HepG2 (cell line): ENCODE results near the genes CRTC2 and JTB.

GRCh38 chr1:153805233-153805816, 30.1 kb downstream of the SLC27A3 start:
- RRBS, 2 experiments: no CpG with 5 or more reads among the region's 5 CpGs
CAGE:
- cytosol, long polyA minus RNA: no peak
- cytosol, long polyA plus RNA: no peak
- long polyA plus RNA: no peak
- nucleus, long polyA minus RNA: no peak
- nucleus, long polyA plus RNA: no peak

GRCh38 chr1:153805817-153806072, 30.5 kb downstream of the SLC27A3 start:
- RRBS, 2 experiments: no CpG with 5 or more reads among the region's 2 CpGs
CAGE:
- cytosol, long polyA minus RNA: no peak
- cytosol, long polyA plus RNA: no peak
- long polyA plus RNA: no peak
- nucleus, long polyA minus RNA: no peak
- nucleus, long polyA plus RNA: no peak

GRCh38 chr1:153807807-153808318, 32.7 kb downstream of the SLC27A3 start:
- RRBS, 2 experiments: no CpG with 5 or more reads among the region's 4 CpGs
CAGE:
- cytosol, long polyA minus RNA: no peak
- cytosol, long polyA plus RNA: no peak
- long polyA plus RNA: start-site peak on the minus strand at chr1:153807976-153808208, 15 and 20 reads in 2 replicates
- nucleus, long polyA minus RNA: no peak
- nucleus, long polyA plus RNA: no peak

GRCh38 chr1:153852188-153852619, 70.6 kb downstream of the GATAD2B start:
- RRBS, 2 experiments: no CpG with 5 or more reads among the region's 5 CpGs
CAGE:
- cytosol, long polyA minus RNA: no peak
- cytosol, long polyA plus RNA: no peak
- long polyA plus RNA: no peak
- nucleus, long polyA minus RNA: no peak
- nucleus, long polyA plus RNA: no peak

- RRBS, 2 experiments: no CpG with 5 or more reads among the region's 4 CpGs
CAGE:
- cytosol, long polyA minus RNA: no peak
- cytosol, long polyA plus RNA: no peak
- long polyA plus RNA: no peak
- nucleus, long polyA minus RNA: no peak
- nucleus, long polyA plus RNA: no peak
Observed at GRCh38 chr1:153902463-153902888, 20.3 kb downstream of the GATAD2B start.

DNA sequence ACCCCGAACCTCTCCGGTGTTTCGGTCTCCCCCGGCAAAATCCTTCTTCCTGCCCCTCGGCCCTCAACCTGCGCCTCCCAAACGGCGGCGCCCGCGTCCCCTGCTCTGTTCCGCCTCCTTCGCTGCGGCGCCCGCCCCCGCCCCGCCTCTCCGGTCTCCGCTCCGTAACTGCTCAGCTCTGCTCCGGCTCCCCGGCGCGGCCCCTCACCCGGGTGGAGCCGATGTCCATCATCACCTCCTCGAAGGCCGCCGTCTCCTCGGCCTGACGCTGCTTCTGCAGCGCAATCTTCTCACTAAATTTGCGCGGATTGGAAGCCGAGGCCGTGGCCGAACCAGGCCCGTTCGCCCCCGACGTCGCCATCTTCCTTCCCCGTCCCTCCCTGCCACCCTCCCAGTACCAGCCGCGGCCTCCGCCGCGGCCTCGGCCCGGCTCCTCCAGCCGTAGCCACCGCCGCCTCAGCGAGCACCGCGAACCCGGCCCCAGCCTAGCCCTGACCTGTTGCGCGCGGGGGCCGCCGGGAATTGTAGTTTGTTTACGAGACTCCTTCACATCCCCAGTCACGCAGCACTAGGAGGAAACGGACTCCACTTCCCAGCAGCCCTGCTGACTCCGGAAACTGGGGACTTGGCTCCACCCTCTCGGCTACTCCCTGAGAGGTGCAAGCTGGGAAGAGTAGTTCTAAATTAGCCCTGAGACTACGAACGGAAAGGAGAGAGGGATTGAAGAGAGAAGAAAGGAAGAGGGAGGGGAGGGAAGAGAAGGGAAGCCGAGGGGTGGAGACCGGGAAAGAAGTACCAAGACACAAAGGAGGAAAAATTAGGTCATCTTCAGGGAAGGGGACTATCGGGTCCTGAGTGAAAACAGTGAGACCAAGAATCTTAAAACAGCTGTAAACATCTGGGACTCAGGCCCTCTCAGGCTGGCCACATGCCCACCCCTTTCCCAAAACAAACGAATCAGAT, at the start of gene CRTC2:
CRTC2 (minus strand) TSS at position 476 of the 963 bp plus-strand sequence.
- RRBS, 2 experiments: 1 to 2% methylated on average over 25 of the region's 74 CpGs
CAGE:
- cytosol, long polyA minus RNA: no peak
- cytosol, long polyA plus RNA: no peak
- long polyA plus RNA: start-site peak on the minus strand centred at position 463 of the sequence, 96 bp wide, 97 and 72 reads in 2 replicates
- nucleus, long polyA minus RNA: no peak
- nucleus, long polyA plus RNA: no peak

- RRBS, 2 experiments: 0% methylated on average over 6 of the region's 50 CpGs; no CpG with 5 or more reads in 1 of the 2 experiments
CAGE:
- cytosol, long polyA minus RNA: start-site peak on the minus strand at chr1:153977623-153977659, 396 reads
- cytosol, long polyA plus RNA: start-site peak on the minus strand at chr1:153977624-153977677, 392 and 530 reads in 2 replicates
- long polyA plus RNA: start-site peak on the minus strand at chr1:153977609-153977703, 457 and 867 reads in 2 replicates
- nucleus, long polyA minus RNA: no peak
- nucleus, long polyA plus RNA: start-site peak on the minus strand at chr1:153977624-153977682, 255 and 363 reads in 2 replicates
Observed at GRCh38 chr1:153977545-153978229, at the start of gene JTB. TSS of gene JTB (minus strand) at chr1:153977674.

DNA sequence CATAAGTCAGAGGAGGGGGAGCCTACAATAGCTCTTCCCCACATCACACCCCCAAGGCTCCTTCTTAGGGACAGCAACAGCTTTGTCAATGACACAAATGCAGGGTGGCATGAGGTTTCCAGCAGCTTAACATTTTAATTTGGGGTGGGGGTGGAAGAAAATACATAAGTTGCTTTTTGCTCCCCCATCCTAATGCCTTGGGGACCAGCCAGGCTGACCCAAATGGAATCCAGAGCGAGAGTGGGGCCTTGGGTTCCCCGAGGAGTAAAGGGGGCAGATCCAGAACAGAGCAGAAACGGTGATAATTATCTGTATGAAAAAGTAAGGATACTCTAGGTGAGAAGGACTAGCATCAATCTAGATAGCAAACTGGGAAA, 24.3 kb downstream of the TPM3 start:
- RRBS, 2 experiments: no CpG with 5 or more reads among the region's 3 CpGs
CAGE:
- cytosol, long polyA minus RNA: no peak
- cytosol, long polyA plus RNA: no peak
- long polyA plus RNA: no peak
- nucleus, long polyA minus RNA: no peak
- nucleus, long polyA plus RNA: no peak

DNA sequence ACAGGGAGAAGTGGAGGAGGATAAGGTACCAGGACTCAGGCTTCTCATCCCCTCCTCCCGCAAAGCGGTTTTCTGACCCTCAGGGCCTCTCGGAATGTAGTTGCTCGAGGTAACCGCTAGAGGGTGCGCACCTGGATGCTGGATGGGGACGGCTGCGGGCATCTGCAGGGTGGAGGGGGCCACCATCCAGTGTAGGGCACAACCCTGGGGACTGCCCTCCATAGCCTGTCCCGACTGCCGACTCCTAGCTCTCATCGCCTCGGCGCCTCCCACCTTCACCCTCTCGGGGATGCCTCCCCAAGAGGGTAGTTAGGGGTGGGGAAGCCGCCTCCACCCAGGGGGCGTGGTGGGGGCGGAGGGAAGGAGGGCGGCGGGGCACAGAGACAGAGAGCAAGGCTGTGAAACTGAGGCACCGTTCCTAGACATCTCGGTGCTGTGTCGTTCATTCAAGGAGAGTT, 656 bp upstream of the ATP8B2 start:
- RRBS, 2 experiments: no CpG with 5 or more reads among the region's 22 CpGs
CAGE:
- cytosol, long polyA minus RNA: no peak
- cytosol, long polyA plus RNA: no peak
- long polyA plus RNA: no peak
- nucleus, long polyA minus RNA: no peak
- nucleus, long polyA plus RNA: no peak

DNA sequence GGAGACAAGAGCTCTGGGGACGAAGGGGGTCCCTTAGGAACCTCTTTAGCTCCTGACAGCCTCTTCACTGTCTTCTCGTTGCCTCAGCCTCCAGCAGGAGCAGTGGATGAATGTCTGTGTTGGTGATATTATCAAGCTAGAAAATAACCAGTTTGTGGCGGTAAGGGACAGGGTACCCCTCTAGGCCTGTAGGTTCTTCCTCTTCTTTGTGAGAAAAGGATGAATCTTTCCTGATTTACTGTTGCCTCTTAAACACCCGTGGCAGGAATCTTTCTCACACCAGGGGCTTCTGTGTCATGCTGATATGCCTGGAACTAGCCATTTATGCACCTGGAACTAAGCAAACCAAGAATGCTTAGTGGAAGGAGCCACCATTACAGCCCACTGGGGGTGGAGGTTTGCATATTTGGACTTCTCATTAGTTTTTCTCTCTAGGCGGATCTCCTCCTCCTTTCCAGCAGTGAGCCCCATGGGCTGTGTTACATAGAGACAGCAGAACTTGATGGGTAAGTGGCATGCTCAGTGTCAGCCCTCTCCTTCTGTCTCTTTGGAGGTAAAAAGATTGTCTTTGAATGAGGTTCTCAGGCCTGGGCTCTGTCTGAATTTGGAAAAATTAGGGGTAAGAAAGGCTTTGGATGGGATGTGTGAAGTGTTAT, 6.3 kb downstream of the ATP8B2 start:
- RRBS, 2 experiments: no CpG with 5 or more reads among the region's 5 CpGs
CAGE:
- cytosol, long polyA minus RNA: no peak
- cytosol, long polyA plus RNA: no peak
- long polyA plus RNA: no peak
- nucleus, long polyA minus RNA: no peak
- nucleus, long polyA plus RNA: no peak

DNA sequence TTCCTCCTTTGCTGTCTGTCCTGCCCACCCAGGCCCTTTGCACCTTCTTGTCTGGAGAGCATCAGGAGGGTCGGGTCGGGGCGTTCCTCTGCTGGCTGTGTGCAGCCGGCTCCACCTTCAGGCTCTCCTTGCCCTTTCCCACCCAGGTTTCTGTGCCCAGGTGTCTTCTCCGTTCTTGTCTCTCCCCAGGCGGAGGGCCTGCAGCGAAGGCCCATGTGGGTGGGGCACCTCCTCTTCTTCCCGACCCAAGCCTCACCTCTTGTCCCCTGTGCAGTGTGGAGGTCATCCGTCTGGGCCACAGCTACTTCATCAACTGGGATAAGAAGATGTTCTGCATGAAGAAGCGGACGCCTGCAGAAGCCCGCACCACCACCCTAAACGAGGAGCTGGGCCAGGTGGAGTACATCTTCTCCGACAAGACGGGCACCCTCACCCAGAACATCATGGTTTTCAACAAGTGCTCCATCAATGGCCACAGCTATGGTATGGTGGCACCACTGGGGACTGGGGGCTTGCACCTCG, 15.3 kb downstream of the ATP8B2 start:
- RRBS, 2 experiments: no CpG with 5 or more reads among the region's 16 CpGs
CAGE:
- cytosol, long polyA minus RNA: no peak
- cytosol, long polyA plus RNA: no peak
- long polyA plus RNA: no peak
- nucleus, long polyA minus RNA: no peak
- nucleus, long polyA plus RNA: no peak

GRCh38 chr1:154348634-154349070, 23.3 kb downstream of the ATP8B2 start:
- RRBS, 2 experiments: no CpG with 5 or more reads among the region's 20 CpGs
CAGE:
- cytosol, long polyA minus RNA: no peak
- cytosol, long polyA plus RNA: no peak
- long polyA plus RNA: no peak
- nucleus, long polyA minus RNA: no peak
- nucleus, long polyA plus RNA: no peak

- RRBS, 2 experiments: no CpG with 5 or more reads among the region's 7 CpGs
CAGE:
- cytosol, long polyA minus RNA: no peak
- cytosol, long polyA plus RNA: no peak
- long polyA plus RNA: no peak
- nucleus, long polyA minus RNA: no peak
- nucleus, long polyA plus RNA: no peak
Observed at GRCh38 chr1:154408385-154408963, 3.3 kb downstream of the IL6R start.

DNA sequence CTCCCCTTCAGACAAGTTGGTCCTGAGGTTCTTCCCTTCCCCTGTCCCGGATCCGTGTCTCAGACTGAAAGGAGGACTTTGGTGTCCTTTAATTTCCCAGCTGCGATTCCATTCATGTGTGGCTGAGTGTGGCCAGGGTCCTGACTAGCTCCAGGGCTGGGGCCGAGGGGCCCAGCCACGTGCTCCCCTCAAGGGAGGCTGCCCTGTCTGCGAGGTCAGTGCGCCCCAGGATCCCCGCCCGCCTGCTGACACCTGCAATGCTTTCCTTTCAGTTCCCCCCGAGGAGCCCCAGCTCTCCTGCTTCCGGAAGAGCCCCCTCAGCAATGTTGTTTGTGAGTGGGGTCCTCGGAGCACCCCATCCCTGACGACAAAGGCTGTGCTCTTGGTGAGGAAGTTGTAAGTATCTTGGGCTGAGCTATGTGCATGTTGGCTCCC, 25.1 kb downstream of the IL6R start:
- RRBS, 2 experiments: no CpG with 5 or more reads among the region's 13 CpGs
CAGE:
- cytosol, long polyA minus RNA: no peak
- cytosol, long polyA plus RNA: no peak
- long polyA plus RNA: no peak
- nucleus, long polyA minus RNA: no peak
- nucleus, long polyA plus RNA: no peak

GRCh38 chr1:154463129-154463381, 39.0 kb upstream of the TDRD10 start:
CAGE:
- cytosol, long polyA minus RNA: no peak
- cytosol, long polyA plus RNA: no peak
- long polyA plus RNA: no peak
- nucleus, long polyA minus RNA: no peak
- nucleus, long polyA plus RNA: no peak

DNA sequence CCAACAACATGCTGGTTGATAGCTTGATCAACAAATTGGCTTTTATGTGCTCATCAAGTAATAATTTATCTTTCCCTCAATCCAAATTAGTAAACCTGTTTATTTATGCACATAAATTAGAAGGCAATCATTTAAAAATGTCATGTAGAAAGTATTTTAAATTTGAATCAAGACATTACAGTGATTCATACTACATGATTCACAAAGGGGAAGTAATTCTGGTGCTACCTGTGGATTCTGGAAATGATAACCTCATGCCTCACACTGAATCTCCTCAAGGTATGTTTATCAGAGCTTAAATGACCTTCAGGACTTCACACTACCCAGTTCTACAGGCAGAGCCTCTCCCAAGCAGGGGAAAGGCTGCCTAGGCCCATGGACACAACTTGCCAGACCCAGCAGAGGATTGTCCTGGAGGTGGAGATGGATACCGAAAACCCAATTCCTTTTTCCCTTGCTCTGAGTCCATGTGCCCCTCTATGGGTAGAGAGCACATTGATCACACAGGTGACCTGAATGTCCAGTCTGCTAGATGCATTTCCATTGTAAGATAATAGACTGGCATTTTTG, 25.2 kb upstream of the TDRD10 start:
- RRBS, 2 experiments: no CpG with 5 or more reads among the region's 1 CpG
CAGE:
- cytosol, long polyA minus RNA: no peak
- cytosol, long polyA plus RNA: no peak
- long polyA plus RNA: no peak
- nucleus, long polyA minus RNA: no peak
- nucleus, long polyA plus RNA: no peak

DNA sequence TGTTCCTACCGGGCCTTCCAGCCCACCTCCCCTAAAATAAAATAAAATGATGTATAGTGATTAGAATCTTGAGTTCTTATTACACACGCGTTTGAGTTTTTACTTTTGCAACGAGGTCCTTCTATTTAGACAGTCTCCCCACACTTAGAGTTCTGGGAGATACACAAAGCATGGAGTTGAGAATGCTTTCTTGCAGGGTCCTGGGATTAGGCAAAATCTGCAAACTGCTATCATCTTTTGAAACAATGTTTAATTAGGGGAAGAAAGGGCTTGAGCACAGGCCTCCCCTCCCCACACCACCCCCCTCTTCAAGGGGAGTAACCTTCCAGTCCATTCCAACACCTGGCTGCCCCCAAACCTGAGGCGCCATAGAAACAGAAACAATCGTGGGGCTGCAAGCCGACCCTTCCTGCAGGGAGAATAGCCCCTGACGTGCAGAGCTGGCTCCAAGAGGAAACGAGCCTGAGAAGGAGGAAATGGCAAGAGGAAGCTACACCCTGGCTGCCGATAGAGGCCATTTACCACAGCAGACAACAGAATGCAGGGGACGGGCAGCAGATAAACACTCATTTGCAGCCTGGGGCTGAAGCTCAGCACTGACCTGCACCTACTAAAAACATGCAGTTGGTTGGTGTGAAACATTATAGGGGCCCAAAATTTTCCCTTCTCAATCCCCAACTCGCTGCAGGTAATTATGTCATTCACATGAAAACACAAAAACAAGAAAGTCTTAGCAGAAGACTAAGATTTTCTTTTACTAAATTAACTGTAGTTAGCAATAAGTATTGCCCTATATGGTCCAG, 8.8 kb upstream of the TDRD10 start:
- RRBS, 2 experiments: no CpG with 5 or more reads among the region's 12 CpGs
CAGE:
- cytosol, long polyA minus RNA: no peak
- cytosol, long polyA plus RNA: no peak
- long polyA plus RNA: no peak
- nucleus, long polyA minus RNA: no peak
- nucleus, long polyA plus RNA: no peak

DNA sequence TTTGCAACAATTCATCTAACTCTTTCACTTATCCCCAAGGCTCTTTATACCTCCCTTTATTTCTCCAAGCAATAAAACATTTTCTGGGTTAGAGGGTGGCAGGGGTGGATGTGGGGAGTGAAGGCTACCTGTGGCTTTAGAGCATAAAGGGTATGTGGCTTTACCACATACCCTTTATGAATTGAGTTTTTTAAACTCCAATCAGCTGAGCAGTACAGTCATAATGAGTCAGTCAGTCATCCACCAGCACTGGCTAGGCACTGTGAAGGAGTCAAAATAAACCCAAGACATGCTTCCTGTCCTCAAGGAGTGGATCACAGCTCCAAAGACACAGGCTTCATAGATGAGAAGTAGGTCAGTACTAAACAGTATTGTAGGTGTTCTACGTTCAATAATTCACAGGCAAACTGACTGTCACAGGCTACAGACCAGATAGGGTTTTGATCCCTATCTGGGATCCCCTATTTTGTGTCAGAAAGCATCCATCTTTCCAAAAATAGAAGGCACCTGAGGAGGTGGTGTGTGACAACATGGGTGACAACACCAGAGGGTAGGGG, 2.5 kb upstream of the TDRD10 start:
- RRBS, 2 experiments: no CpG with 5 or more reads among the region's 1 CpG
CAGE:
- cytosol, long polyA minus RNA: no peak
- cytosol, long polyA plus RNA: no peak
- long polyA plus RNA: no peak
- nucleus, long polyA minus RNA: no peak
- nucleus, long polyA plus RNA: no peak

DNA sequence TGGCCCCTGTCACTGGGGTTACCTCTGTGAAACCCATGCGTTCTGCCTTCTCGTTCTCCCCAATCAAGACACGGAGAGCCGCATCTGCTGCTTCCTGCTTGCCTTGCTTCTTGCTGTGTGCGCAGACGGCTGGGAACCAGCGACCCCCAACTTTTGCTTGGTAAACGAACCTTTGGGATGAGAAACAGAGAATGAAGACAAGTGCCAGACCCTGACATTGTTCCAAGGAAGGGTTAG, 17.8 kb downstream of the ADAR start:
- RRBS, 2 experiments: no CpG with 5 or more reads among the region's 8 CpGs
CAGE:
- cytosol, long polyA minus RNA: no peak
- cytosol, long polyA plus RNA: no peak
- long polyA plus RNA: no peak
- nucleus, long polyA minus RNA: no peak
- nucleus, long polyA plus RNA: no peak

- RRBS, 2 experiments: no CpG with 5 or more reads among the region's 11 CpGs
CAGE:
- cytosol, long polyA minus RNA: no peak
- cytosol, long polyA plus RNA: no peak
- long polyA plus RNA: no peak
- nucleus, long polyA minus RNA: no peak
- nucleus, long polyA plus RNA: no peak
Observed at GRCh38 chr1:154609192-154609925, 1.4 kb upstream of the ADAR start.